Metastatic Breast Carcinoma in the Brain (tissue), 10 donors: ENCODE measurements around a stretch of chr16.

- PRO-cap, 10 experiments: no peak in any of the 10 experiments
Observed at GRCh38 chr16:78277287-78277861, 177.9 kb downstream of the WWOX start.

GRCh38 chr16:78443682-78444308 is 344.3 kb downstream of the WWOX start:
- PRO-cap, 10 experiments: no peak in any of the 10 experiments

- PRO-cap, 10 experiments: peak in 1 of 10 experiments; most common minus-strand start chr16:78461702 (in 1)
Observed at GRCh38 chr16:78461110-78461831, 361.8 kb downstream of the WWOX start.

DNA sequence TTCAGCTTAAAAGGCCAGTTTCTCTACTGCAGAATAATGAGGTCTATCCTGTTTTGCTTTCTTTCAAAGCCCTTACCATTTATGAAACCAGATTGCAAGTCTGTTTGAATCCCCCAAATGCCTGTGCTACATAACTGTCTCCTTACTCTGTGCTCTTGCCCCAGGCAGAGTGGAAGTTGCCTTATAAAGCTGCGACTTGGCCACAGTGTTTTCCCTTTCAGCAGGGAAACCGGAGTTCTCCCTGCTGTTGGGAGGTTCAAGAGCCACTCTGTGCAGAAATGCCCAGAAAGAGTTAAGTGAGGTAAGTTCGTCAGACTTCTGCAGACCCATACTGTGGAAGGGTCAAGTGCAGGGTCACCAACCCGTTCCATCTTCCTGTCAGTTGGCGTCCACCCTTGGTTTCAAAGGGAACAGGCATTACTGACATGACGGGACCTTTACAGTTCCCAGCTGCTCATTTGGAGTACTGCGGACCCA is 508.9 kb downstream of the WWOX start:
- PRO-cap, 10 experiments: no peak in any of the 10 experiments

- PRO-cap, 10 experiments: no peak in any of the 10 experiments
Observed at GRCh38 chr16:78683855-78684256, 584.4 kb downstream of the WWOX start.

- PRO-cap, 10 experiments: no peak in any of the 10 experiments
Observed at GRCh38 chr16:79212364-79212602, 388.3 kb downstream of the MAF start.

- PRO-cap, 10 experiments: no peak in any of the 10 experiments
Observed at GRCh38 chr16:79272288-79272794, 328.2 kb downstream of the MAF start.

GRCh38 chr16:79587852-79588344 is 12.6 kb downstream of the MAF start:
- PRO-cap, 10 experiments: no peak in any of the 10 experiments

DNA sequence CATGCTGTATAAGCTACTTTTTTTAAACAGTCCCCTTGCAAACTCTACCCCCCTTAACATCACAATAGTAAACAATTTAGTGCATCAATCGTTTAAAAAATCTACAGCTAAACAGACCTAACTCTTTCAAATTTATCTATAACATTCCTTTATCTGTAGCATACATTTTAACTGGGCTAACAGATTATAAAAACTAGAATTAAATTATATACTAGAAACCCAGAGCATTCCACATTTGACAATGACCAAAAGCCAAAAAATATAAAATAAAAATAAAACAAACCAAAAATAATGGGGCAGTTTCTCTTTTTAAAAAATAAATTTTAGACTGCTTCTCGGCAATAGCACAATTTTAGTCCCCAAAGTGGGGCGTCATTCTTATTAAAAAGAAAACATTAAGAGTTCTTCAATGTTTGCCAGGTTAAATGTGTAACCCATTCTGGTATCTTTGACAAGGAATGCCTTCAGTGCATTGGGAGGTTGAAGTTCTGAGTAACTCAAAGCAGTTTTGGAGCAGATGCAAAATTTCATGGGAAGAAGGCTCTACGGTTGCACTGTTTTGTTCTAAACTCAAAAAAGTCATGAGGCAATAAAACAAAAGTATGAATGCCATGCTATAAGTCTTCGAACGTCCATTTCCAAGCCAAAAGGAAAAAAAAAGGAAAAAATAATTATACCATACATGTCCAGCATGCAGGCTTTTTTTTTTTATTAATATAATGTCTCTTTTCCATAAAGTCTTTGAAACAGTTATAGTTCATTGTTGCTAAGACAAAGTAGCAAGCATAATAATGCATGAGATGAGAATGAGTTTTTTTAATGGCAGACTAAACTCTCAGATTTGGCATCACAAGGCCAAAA is 3.2 kb downstream of the MAF start:
- PRO-cap, 10 experiments: no peak in any of the 10 experiments

GRCh38 chr16:79601024-79601485 is 518 bp upstream of the MAF start:
- PRO-cap, 10 experiments: no peak in any of the 10 experiments

- PRO-cap, 10 experiments: no peak in any of the 10 experiments
Observed at GRCh38 chr16:80526481-80526864, 14.3 kb upstream of the DYNLRB2 start.

DNA sequence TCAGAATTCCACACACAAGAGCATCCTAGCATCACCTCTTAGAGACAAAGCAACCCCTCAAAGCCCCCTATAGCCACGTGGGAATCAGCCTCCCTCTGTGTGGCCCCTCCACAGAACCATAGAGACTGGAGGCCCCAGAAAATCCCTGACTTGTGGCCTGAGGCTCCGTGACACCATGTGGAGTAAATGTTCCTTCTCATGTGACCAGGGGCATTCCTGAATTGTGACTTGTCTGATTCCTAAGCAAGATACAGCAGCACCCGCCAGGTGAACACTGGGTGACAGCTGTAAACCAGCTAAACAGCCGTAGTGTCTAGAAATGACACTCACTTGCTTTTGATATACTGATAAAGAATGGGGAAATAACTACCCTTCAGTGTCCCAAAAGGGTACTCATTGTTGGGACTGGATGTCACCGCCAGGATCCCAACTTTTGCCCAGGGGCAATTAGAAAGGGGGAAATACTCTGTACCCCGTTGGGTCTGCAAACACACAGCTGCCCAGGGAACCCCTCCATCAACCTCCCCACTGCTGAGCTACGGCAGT is 79.1 kb downstream of the DYNLRB2 start:
- PRO-cap, 10 experiments: peak in 2 of 10 experiments; most common plus-strand start position 299 of the sequence (in 2); most common minus-strand start position 154 of the sequence (in 1)

- PRO-cap, 10 experiments: peak in 2 of 10 experiments; most common plus-strand start chr16:80718766 (in 1); most common minus-strand start chr16:80718510 (in 1)
Observed at GRCh38 chr16:80718287-80718853, 86.0 kb downstream of the CDYL2 start.

- PRO-cap, 10 experiments: peak in 3 of 10 experiments; most common plus-strand start chr16:80838097 (in 1)
Observed at GRCh38 chr16:80837843-80838322, 33.5 kb upstream of the CDYL2 start.

DNA sequence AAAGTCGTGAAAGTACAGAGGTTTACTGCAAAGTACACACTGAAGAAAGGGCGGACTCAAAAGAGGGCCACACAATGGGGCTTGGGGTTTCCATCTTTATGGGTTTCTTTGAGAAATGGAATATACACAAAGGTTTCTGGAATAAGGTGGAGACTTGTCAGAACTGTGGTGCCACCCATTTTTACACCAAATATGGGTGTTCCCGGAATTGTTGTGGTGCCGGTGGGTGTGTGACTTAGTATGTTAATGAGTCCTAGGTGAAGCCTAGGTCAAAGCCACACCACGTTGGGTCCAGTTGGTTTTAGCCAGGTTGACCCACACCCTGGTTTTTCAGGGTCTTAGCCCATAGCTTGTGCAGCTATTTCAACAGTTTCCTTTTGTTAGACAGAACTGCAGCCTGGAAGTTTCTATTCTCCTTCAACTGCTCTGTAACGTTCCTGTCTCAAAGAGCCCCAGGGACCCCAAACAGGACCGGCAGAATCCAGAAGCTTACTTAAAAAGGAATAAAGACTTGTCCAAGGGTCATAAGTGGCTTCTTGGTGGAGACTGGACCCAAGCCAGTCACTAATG is 655 bp upstream of the GCSH start:
- PRO-cap, 10 experiments: no peak in any of the 10 experiments

- PRO-cap, 10 experiments: peak in 1 of 10 experiments; most common minus-strand start chr16:81266805 (in 1)
Observed at GRCh38 chr16:81266648-81266909, 28.1 kb downstream of the BCO1 start.

- PRO-cap, 10 experiments: no peak in any of the 10 experiments
Observed at GRCh38 chr16:81357746-81358300, 43.1 kb downstream of the GAN start.

DNA sequence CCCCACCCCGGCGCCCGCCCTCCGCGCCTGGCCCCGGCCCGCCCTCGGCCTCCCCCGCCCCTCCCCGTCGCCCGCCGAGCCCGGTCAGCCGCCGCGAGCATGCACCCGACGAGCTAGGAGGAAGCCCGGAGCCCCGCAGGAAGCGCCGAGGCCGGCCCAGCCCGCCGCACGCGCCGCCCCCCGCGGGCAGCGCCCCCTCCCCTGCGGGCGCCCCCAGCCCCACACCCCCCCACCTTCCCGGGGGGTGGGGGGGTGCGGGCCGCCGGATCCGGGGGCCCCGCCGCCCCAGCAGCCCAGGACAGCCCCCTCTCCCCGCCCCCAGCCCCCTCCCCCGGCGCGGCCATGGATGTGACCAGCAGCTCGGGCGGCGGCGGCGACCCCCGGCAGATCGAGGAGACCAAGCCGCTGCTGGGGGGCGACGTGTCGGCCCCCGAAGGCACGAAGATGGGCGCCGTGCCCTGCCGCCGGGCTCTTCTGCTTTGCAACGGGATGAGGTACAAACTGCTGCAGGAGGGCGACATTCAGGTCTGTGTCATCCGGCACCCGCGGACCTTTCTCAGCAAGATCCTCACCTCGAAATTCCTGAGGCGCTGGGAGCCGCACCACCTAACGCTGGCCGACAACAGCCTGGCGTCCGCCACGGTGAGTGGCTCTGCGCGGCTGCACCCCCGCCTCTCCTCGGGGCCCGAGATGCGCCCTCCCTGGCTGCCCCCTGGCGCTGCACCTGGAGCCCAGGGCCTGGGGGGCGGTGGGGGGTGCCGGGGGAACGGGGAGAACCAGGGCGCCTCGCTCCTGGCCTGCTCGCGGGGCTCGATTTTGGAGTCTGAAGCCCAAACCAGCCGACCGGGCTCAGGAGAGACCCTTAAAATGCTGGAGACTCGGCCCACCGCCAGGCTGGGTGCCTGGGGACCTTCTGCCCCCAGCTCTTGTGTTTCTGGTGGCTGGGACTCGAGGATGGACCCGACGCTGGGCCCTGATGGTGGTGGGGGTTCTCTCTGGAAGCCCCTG is 596 bp downstream of the CMIP start:
- PRO-cap, 10 experiments: peak in 9 of 10 experiments; most common plus-strand start position 619 of the sequence (in 4); most common minus-strand start position 558 of the sequence (in 9)

- PRO-cap, 10 experiments: no peak in any of the 10 experiments
Observed at GRCh38 chr16:81452958-81453460, 8.4 kb downstream of the CMIP start.

- PRO-cap, 10 experiments: no peak in any of the 10 experiments
Observed at GRCh38 chr16:81468868-81469301, 24.3 kb downstream of the CMIP start.